Left lobe of liver (tissue), 1 donor: ENCODE data around the genes ADAMTS8 and ADAMTS15.

- PRO-cap: unidirectional peak, plus-strand start at chr11:128507276
Measured at GRCh38 chr11:128506899-128507931, 80.1 kb downstream of the ETS1 start.

DNA sequence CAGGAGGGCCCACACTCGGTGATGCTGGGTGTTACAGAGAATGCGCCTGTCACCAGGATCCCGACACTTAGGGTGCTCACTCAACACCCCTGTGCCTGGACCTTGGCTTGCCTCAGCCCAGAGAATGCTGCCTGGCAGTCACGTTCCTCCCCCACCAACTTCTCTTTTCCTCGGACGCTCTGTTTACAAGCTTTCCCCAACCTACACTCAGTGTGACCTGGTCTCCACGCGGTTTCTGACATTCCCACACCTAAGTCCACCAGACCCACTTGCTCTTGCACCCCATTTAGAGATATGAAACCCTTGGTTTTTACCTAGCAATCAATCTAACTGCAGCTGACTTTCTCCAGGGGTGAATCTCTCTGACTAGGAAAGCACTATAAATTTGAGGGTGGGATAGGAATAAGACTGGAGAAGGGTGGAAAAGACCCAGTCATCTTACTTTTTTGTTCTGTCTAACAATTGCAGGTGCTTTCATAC, 38.1 kb upstream of the ETS1 start:
- PRO-cap: no peak

- PRO-cap: no peak
Measured at GRCh38 chr11:128685921-128686694, 7.8 kb upstream of the FLI1 start.

- PRO-cap: no peak
Measured at GRCh38 chr11:128722968-128723641, 29.2 kb downstream of the FLI1 start.

- PRO-cap: no peak
Measured at GRCh38 chr11:128790098-128790750, 76.9 kb downstream of the KCNJ1 start.

GRCh38 chr11:128905963-128906258, 14.8 kb downstream of the KCNJ5 start:
- PRO-cap: no peak

- PRO-cap: no peak
Measured at GRCh38 chr11:128936556-128937144, 6.0 kb downstream of the TP53AIP1 start.

DNA sequence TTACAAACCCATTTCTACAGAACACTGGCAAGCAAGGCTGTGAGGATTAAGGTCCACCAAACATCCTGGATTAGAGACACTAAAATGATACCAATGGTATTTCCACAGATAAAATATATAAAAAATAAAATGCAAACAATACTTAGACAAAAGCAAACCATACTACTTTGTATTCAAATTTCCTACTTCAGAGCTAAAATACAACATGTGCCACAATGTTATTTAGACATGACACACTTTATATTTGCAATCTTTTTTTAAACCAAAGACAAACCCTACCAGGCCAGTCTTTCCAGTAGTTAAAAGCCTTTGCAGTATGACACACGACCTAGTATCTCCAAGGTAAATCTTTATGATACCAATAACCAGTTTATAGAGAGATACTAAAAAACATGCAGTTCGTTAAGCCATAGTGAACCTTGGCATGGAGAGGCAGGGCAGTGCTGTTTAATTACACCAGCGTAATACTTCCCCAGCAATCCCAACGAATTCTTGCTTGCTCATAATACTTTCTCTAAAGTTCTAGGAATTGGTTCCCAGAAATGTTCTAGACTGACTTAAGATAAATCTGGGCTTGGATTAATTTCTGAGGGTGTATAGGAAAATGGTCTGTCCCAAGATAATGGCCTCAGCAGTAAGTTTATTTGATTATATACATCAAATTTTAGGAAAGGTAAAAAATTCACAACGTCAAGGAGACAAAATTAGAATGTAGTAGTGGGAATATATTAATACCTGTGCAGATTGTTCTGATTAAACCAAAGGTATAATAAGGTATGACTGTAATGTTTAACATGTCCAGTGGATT, 71.5 kb upstream of the TP53AIP1 start:
- PRO-cap: no peak

DNA sequence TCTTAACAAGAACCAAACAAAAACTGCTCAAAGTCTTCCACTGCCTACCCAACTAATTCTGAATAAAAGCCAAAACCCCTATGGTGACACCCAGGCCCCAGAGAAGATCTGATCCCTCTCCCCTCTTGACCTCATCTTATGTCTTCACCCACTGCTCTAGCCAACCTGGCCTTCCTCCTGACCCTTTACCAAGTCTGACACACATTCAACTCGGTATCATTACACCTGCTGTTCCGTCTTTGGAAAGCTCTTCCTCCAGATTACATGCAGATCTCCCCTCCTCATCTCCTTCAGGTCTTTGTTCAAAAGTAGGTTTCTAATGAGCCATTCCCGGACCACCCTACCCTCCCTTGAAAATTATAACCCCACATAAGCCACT, 84.7 kb upstream of the TP53AIP1 start:
- PRO-cap: no peak

DNA sequence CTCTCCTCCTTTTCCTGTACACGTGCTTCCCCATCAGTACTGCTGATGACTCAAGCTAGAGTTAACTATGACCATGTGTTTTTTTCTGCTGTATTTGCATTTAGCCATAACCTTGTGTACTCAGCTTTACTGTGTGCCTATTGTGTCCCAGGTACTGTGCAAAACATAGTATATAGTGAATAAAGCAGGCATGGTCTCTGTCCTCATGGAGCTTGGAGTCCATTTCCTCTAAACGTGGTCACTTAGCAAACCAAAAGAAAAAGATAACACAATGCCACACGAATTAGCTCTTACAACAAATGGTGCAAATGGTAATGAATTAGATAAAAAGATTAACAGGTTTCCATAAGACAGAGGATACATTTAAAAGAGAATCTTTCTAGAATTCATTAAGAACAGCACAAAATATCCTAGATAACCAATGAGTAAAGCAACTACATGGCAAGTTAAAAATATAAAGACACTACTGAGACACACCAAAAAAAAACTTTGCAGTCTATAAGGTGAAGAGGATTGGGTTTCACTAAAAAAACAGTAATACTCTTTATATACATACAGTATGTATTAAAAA, 56.7 kb upstream of the ARHGAP32 start:
- PRO-cap: no peak

DNA sequence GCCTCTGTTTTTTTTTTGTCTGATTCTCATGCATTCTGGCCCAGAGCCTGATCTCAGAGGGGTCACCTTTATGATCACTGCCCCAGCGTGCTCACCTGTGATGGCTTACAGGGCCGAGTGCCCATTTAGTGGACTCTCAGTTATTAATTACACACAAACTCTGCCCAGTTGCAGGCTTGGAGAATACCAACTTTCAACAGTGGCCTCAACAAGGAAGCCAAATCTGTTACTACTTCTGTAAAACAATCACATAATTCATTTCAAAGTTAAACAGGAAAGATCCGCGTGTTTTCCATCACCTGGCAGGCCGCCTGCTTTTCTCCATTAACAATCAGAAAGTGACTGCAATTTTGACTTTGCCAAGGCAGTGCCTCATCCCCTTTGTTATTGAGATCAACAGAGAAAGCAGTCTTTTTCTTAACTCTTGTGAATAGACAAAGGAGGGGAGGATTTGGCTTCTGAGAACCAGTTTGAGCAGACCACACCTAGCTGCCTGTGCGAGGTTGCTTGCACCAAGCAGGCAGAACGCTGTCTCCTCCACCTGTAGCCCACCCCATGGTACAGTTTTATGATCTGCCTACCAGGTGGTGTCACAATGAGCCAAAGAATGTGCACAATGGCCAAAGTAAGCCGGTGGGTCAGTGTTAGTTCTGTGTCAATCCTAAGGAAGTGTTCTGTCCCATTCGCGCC, 77.7 kb downstream of the BARX2 start:
- PRO-cap: no peak

DNA sequence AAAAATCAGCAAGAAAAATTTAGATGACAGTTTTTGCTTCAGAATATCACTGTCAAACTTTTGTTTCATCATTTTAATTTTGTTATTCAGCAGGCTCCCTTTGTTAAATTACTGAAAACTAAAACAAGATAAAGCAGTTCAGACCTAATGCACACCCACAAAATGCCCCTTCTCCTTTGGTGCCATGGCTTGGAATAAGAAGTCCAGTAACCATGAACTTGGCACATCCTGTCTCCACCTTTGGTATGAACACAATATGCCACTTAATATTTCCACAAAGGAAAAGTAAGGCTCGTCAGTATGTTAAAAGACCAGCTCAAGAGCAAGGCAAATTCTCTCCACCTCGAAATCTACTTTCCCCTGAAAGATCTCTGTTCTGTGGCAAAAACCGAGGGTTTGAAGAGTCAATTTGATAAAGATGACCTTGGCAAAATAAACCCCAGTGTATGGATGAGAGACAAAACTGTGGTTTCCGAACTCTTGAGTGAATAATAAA, 6.4 kb upstream of the NFRKB start:
- PRO-cap: no peak

- PRO-cap: no peak
Measured at GRCh38 chr11:129905608-129906027, 10.2 kb upstream of the NFRKB start.

DNA sequence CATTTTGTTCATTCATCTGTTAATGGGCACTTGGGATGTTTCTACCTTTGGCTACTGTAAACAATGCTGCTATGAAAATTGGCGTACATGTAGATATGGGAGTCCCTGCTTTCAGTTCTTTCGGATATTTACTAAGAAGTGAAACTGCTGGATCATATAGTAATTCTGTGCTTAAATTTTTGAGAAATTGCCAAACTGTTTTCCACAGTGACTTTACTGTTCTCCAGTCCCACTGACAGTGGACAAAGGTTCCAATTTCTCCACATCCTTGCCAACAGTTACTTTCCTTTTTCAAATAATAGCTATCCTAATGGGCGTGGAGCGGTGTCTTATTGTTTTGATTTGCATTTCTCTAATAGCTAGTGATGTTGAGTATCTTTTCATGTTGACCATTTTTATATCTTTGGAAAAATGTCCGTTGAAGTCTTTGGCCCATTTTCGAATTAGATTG, 16.3 kb downstream of the APLP2 start:
- PRO-cap: no peak

- PRO-cap: no peak
Measured at GRCh38 chr11:130217537-130218083, 58.0 kb downstream of the ST14 start.

DNA sequence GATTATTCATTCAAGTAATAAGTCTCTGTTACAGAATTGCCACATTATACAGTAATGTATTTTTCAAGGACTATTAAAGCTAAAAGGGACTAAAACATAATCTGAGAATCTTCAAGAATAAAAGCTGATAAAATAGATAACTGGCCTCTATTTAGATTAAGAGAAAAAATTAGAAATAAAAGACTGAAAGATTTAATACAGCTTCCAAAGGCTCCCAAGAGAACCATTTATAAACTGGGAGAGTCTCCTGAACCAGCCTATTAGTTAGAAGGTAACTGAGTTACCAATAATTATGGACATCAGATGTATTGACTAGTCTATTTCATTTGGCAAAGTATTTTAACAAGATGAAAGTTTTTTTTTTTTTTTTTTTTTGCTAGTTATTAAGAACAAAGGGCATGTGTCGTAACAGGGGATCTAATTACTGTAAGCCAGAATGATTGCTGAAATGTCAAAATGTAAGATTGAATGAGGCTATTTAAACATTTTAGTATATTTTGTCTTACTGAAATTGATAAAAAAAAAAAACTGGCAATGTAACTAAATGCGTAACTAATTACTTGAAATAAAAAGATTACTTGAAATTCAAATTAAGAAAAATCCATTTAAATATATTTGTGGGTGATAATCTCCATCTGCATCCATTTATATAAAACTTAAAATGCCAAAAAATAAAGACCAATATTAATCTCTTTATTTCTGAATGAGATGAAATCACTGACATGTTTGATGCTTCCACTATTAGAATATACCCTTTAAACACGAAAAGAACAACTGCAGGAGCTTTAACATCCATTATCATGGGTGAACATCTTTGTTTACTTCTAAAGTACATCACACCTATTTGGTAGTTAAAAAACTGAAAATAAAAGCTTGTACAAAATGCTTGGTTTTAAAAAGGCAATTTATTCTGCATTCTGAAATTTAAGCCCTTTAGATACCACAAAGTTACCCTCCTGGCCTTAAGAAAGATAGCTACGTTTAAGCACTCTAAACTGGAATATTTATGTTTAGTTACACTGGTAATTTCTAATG, 70.8 kb downstream of the ST14 start:
- PRO-cap: no peak

GRCh38 chr11:130232533-130233653, 73.3 kb downstream of the ST14 start:
- PRO-cap: no peak

- PRO-cap: no peak
Measured at GRCh38 chr11:130315144-130315407, 359 bp upstream of the ZBTB44 start.

- PRO-cap: no peak
Measured at GRCh38 chr11:130427375-130428665, at the start of gene ADAMTS8. Gene ADAMTS8, minus strand, starts transcription at chr11:130428609.

DNA sequence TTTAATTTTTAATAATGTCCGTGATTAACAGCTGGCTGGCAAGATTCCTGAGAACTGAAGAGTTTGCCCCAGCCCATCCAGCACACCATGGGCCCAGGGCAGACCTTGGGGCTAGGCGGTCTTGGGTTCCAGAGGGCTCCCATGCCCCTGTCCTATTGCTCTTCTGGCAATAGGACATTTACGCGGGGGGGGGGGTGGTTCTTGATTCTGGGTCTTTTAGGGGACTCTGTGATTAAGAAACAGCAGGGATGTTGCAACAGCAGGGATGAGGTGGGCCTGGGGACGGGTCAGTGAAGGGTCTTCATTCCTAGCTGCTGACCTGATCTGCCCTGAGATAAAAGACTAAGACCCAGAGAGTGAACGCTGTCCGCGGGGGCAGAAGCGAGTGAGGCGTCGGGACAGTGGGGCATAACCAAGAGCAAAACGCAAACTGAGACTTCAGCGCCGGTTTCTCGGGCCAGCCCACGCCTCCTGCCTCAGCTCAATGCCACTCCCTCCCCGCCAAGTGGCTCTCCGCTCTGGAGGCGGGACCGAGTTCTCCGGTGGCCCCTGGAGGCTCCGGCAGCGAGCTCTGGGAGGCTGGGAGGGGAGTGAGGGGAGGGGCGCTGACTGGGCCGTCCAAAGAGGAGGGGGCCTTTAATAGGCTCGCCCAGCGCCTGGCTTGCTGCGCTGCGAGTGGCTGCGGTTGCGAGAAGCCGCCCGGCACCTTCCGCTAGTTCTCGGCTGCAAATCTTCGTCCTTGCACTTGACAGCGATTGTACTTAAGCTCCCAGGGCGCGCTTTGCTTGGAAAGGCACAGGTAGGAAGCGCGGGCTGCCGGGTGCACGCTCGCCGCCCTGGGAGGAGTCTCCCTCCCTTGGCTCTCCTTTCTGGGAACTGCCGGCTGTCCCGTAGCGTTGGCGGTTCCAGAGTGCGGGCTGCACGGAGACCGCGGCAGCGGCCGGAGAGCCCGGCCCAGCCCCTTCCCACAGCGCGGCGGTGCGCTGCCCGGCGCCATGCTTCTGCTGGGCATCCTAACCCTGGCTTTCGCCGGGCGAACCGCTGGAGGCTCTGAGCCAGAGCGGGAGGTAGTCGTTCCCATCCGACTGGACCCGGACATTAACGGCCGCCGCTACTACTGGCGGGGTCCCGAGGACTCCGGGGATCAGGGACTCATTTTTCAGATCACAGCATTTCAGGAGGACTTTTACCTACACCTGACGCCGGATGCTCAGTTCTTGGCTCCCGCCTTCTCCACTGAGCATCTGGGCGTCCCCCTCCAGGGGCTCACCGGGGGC, at the start of gene ADAMTS15:
TSS of gene ADAMTS15 (plus strand) at position 667 of the 1,277 bp plus-strand sequence.
- PRO-cap: bidirectional peak, plus-strand start at position 667 of the sequence, minus-strand start at position 432 of the sequence